ENCODE measurements around a stretch of chr3.

DNA sequence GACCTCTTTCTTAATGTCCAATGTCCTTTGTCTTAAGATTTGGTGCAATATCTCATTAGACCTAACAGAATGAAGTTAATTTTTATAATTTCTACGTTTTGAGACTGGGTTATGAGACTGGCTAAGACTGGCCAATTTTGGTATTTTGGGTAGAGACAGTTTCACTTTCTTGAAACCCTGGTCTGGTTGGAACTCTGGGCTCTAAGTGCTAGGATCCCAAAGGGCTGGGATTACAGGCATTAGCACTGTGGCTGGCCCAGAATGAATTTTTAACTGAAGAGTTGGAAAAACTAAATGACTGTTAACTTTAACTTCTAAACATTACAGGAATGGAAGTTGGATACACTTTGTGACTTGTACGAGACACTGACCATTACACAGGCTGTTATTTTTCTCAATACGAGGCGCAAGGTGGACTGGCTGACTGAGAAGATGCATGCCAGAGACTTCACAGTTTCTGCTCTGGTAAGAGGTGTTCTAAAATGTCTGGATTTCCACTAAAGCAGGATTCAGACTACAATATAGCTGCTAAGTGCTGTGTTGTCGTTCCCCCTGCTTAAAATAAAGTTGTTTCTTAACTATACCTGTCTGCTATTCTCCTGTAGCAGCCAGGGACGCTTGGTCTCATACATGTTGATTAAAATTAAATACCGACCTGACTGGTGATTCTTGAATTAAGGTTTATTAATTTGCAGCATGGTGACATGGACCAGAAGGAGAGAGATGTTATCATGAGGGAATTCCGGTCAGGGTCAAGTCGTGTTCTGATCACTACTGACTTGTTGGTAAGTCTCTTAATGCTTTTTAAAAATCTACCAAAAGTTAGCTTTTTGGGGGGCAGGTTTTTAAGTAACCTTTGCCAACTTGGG is 3.7 kb downstream of the EIF4A2 start:
- RRBS, result no CpG with 5 or more reads among the region's 9 CpGs

GRCh38 chr3:186808797-186809158 is 2.5 kb upstream of the RFC4 start:
- RRBS, result no CpG with 5 or more reads among the region's 2 CpGs

DNA sequence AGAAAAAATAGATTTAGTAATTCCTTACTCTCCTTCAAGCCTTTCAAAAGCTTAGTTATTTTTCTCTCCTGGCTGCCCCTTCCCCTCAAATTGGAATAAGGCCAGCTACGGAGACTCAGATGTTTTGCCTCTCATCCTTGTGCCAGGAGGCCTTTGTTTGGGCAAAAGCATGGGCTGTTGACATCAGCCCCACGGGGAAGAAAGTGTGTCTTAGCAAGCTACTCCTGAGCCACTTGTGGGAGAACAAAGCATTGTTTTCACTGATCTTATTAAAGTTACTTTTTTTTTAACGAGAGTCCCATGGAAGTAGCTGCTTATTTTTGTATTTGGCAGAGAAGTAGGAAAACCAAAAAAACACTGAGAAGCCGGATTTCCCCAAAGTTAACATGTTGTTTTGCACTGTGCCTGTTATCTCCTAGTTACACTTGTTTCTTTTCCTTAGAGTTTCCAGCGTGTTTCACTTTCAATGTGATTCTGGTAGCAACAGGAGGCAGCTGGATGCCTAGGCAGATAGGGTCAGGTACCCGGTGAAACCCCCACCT is 2.2 kb downstream of the ST6GAL1 start:
- RRBS, result no CpG with 5 or more reads among the region's 6 CpGs

- RRBS, result no CpG with 5 or more reads among the region's 8 CpGs
These were observed 25.9 kb downstream of the ST6GAL1 start for GRCh38 chr3:186956020-186956749.

DNA sequence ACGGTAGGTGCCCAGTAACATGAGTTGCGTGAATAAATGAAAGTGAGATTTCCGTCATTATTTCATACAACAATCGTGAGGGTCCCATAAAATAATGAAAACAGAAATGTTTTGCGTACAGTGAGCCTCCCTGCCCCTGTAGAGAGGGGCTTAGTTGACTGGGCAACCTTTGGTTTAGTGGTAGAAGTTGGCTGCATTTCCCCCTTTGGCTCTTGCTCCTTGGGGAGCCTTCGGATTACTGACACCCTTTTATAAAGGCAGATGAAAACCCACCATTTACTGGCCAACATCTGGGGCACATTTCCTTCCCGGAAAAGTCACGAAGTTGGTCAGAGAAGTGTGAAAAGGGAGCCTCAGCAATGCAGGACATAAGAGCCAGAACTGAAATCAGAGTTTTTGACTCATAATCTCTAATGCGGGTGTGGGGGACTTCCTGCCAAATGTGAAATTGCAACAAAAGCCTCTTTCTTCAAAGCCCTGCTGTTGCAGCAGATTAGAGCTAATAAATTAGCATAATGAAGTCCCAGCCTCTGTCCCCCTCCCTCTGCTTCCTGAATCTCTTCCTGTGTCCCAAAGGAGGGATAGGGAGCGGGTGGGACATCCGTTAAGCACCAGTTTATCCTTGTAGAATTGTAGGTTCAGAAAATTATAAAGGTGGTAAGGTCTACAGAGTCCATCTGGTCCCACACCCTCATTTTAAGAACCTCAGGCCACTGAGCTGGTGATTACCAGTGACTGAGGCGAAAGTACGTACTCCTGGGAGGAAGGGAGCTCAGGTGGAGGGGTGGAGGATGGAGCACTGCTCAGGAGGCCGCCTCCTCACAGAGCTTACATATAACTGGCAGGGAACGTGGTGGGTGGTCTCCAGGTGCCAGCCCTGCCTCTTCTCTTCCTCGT is 34.8 kb downstream of the ST6GAL1 start:
- RRBS, result no CpG with 5 or more reads among the region's 16 CpGs

- RRBS, result no CpG with 5 or more reads among the region's 8 CpGs
These were observed 61.5 kb downstream of the ST6GAL1 start for GRCh38 chr3:186991612-186992408.

GRCh38 chr3:187012570-187013211 is 82.4 kb downstream of the ST6GAL1 start:
- RRBS, result no CpG with 5 or more reads among the region's 9 CpGs

DNA sequence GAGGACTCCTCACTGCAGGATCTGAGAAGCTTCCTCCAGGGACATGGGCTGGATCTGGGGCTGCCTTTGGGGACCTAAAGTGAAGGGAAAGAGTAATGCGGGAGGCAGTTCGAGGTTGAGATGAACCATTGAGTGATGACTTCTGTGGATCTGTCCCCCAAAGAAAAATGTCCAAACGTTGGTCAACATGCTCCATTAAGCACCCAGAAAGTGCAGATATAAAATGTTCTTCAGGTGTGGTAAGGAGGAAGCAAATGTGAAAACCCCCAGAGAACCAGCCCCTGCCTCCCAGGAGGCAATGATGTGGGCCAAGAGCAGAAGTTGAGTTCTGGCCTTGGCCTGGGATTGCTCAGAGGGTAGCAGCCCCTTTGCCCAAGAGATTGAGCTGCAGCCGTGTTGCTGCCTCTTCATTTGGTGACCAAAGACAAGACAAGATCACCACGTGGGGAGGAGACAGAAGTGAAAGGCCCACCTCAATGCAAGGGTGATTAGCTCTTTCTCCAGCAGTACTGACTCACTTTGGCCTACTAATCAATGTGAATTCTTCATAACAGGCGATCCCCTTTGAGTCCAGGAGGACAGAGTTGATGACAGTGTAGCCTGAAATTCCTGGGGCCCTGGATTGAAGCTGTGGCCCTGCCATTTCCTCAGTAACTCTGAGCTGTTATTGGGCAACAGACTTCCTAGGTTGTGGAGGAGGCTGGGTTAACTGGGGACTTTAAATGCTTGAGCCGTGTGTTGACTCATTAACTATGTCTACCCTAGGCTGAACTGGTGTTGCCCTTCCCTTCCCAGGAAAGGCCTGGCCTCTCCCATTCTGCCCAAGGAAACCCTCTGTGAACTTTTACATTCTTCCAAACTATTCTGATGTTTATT is 86.4 kb downstream of the ST6GAL1 start:
- RRBS, result no CpG with 5 or more reads among the region's 7 CpGs

- RRBS, result 86% methylated on average over 1 of the region's 17 CpGs
These were observed 87.3 kb downstream of the ST6GAL1 start for GRCh38 chr3:187017320-187018335.

GRCh38 chr3:187044110-187044803 is 95.0 kb downstream of the RPL39L start:
- RRBS, result no CpG with 5 or more reads among the region's 4 CpGs

- RRBS, result no CpG with 5 or more reads among the region's 1 CpG
These were observed 26.1 kb downstream of the MASP1 start for GRCh38 chr3:187265488-187265874.

GRCh38 chr3:187290453-187290921 is 1.1 kb downstream of the MASP1 start:
- RRBS, result no CpG with 5 or more reads among the region's 1 CpG

DNA sequence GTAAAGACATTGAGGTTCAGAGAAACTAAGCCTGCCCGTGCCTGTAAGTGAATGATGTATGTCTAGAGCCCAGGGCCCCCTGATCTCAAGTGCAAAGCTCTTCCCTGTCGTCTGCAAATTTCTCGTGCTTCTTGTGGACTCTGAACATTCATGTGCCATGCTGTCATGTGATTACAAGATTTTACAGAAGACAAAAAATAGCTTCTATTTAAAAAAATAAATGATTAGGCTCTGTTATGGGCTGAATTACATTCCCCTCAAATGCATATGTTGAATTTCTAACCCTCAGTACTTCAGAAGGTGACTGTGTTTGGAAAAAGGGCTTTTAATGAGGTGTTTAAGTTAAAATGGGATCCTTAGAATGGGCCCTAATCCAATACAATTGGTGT is 3.8 kb upstream of the MASP1 start:
- RRBS, result no CpG with 5 or more reads among the region's 3 CpGs

DNA sequence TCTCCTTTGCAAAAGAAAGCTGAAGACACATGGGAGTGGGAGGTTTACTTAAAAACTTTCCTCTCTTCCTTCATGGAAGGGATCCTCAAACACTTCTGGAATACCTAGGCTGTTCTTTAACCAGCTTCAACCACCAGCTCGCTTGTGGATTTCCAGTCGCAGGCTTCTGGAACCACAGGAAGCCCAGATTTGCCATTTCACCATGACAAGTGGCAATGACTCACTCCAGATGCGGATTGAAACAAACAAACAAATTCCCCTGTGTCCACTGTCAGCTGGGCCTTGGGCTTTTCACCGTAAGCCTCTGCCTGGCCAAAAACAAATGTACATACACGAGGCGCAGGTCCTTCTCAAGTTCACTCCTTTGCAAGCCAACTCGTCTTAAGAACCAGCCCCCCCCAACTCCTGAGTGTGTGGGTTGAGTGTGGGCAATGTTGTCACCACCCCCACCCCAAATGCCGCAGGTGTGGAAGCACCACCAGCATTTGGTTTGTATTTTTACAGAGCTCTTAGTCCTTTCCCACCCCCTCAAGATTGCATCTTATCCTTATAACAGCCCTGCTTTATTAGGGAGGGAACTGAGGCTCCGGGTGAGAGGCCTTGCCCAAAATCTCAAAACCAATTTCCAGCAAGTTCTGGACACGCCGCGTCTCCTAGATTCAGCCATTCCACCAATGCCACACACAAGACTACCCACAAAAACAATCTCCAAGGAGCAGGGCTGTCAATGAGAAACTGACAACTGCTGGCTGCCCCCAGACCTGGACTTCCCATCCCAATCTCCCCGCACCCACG is 8.7 kb downstream of the BCL6 start:
- RRBS, result no CpG with 5 or more reads among the region's 14 CpGs

DNA sequence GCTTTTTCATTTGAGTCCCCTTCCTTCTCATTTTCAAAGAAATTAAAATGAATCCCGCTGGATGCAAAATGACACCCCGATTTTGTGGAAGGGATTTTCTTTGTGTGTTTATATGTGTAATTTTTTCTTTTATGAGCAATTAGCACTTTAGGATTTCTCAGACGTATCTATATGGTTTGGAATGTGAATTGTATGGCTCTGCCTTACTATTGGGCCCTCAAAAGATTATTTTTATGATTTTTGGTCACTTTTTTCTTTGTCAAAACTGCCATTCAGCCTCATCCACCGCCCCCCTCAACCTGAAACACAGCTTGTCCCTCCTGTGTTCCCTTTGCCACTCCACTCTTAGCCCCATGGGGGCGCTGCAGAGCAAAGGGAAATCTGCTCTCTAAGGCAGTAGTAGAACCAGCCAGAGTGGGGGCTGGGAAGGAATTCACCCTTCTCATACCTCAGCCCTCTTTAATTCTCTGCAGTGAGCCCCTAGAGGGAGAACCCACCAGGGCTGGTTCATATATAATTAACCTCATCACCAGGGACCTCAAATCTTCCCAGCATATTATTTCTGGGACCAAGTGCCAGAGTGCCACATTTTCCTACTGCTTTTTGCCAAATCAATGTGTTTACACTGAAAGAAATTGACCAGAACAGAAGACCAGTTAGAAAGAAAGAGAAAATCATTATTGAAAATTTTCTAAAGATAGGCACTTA is 2.7 kb upstream of the BCL6 start:
- RRBS, result no CpG with 5 or more reads among the region's 5 CpGs

GRCh38 chr3:187957295-187957599 is 196.7 kb upstream of the LPP start:
- RRBS, result no CpG with 5 or more reads among the region's 3 CpGs

DNA sequence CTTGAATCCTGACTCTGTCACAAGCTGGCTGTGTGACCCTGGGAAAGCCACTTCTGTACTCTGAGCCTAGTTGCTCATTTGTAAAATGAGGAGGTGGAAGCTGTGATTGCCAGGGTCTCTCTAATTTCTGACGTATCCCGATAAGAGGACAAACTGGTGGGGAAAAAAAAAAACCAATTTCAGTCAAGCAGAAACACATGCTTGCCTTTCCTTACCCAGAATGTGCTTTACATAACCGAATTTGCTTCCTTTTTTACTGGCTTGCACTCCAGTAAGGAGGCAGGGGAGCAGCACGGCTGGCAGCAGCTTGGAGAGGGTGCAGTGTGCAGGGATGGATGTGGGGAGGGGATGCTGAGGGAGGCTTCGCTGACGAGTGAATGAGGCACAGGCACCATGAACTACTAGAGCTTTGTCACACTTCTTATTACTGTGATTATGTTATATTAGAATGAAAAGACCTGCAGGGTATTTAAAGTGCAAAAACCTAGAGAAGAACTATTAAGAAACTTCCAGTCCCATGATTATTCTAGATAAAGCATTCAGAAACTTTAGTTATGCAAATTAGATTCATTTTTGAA is 186.8 kb upstream of the LPP start:
- RRBS, result no CpG with 5 or more reads among the region's 6 CpGs

DNA sequence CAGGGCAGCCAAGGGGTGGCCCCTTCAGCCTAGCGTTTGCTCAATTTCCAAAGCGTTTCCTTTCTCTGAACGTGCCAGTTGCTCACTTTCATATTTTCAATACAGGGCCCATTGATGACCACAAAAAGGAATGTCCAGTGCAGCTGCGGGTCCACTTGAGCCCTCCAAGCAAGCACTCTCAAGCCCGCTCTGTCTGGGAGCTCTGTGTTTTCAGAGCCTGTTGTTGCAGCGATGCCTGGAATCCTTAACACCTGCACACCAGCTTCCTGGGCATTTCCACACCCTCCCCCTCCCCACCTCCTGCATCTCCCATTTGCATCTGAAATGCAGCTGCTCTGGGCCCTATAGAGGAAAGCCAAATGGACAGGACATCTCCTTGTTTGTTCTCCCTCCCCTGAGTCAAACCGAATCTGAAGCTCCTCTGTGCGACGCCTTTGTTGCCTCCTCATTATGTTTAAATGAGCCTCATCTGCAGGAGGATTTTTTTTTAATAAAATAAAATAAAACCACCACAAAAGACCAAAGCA is 164.2 kb upstream of the LPP start:
- RRBS, result no CpG with 5 or more reads among the region's 9 CpGs

GRCh38 chr3:188109016-188109559 is 44.9 kb upstream of the LPP start:
- RRBS, result no CpG with 5 or more reads among the region's 3 CpGs

DNA sequence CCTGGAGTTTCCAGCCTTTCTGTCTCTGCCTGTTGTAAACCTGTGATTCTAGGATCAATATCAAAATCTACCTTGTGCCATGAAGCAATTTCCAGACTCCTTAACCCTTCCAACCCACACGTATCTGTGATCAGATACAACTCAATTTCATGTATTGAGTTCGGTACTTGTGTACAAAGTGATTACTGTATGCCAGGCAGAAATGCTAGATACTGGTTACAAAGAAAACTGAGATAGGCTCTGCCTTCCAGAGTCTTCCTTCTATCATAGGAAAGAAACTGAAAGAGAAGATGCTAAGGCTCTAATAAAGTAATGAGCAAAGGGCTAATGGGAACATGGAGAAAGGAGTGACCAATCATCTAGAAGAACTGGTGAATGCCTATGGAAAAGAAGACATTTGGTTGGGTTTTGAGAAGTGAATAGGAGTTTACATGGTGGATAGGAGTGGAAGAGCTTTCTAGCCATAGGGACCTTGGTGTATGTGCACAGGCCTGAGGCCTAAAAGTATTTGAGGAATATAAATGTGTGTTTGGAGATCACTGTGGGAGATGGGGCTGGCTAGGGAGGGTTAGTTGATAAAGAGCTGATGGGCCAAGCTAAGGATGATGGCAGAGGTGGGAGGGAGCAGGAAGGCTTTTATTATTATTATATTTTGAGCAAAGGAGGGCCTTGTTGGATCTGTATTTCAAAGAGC is 6.7 kb downstream of the LPP start:
- RRBS, result no CpG with 5 or more reads among the region's 2 CpGs

Measured in zone of skin (tissue), 1 donor.